ENCODE data around the genes AGPS and PLEKHA3.

DNA sequence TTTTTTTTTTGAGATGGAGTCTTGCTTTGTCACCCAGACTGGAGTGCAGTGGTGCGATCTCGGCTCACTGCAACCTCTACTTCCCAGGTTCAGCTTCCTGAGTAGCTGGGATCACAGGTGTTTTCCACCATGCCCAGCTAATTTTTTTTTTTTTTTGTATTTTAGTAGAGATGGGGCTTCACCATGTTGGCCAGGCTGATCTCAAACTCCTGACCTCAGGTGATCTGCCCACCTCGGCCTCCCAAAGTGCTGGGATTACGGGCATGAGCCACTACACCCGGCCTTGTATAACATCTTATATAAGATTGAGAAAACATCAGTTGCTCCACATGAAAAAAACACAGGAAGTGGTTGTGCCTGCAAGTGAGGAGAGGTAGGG is 45.3 kb upstream of the NFE2L2 start:
- RRBS = no CpG with 5 or more reads among the region's 5 CpGs

- RRBS = 2% methylated on average over 42 of the region's 86 CpGs
Observed at GRCh38 chr2:177392247-177393323, at the start of gene AGPS. TSS of gene AGPS (plus strand) at chr2:177392773.

DNA sequence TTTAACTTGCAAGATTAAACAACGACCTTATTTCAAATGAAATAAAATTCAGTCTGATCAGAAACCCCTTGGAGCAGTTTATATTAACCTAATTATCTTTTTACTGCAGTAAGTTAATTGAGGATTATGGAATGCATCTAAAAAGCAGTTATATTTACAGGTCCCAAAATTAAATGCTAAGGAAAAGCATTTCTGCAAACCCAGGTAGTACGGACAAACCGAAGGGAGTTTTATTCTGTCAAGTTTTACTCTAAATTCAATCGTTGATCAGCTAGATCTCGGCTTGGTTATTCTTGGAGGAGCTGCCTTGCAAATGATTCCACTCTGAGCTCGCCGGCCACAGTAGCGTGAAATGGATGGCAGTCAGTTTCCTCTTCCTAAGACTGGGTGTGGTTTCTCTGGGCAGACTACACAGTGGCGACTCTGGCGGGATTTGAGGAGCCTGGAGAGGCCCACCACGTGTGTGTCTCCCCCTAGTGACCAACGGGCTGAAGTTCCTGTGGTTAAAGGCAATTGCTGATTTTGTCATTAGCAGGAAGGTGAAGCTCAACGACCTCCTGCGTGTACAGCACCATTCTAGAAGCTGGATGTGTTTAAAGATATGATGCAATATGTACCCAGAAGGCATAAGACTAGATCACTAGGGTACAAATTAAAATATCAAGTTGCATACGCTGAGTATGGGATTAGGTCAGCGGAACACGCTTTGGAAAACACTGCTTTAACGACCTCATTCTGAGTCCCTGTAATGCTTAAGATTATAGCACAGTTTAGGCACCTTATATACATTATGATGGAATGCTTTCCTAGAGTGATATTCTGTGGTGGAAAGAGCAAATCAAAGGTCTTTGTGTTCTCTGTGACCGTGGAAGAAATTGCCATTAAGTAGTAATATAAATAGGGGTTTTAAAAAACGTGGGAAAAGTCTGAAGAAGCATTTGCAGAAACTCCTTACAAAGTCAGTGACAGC is 36.3 kb downstream of the PRKRA start:
- RRBS = no CpG with 5 or more reads among the region's 20 CpGs

GRCh38 chr2:178479944-178480945 is at the start of gene PLEKHA3:
TSS of gene PLEKHA3 (plus strand) at chr2:178480457.
- RRBS = 1% methylated on average over 39 of the region's 94 CpGs

DNA sequence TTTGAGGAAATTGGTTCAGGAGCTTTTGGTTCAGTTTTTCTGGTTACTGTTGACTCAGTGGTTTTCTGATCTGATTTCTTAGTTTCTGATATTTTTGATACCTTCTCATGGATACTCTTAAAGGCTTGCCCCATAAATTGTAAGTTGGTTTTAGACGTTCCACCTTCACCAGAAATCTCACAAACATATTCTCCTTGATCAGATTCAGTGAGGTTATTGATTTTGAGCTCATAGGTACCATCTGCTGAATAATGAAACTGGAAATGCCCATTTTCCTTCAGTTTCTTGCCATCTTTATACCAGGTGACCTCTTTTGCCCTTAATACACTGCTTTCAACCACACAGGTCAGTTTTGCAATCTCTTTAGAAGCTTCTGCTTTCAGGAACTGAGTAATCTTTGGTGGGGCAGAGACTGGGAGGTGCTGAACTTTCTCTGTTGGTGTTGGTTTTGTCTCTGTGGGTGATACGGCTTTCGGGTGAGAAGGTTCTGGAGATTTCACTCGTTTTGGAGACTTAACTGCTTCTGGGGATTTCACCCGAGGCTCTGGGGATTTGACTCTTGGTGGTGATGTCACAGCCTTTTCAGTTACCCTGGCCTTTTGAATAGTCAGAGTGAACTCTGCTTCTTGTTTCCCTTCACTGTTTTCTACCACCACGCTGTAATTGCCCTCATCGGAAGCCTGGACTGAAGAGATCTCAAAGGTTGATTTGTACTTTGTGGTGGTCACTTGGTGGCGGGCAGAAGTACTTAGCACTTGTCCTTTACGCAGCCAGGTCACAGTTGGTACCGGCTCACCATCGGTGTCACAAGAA is 50.3 kb downstream of the PLEKHA3 start:
- RRBS = no CpG with 5 or more reads among the region's 11 CpGs

GRCh38 chr2:178563961-178564536 is 83.8 kb downstream of the PLEKHA3 start:
- RRBS = no CpG with 5 or more reads among the region's 7 CpGs

DNA sequence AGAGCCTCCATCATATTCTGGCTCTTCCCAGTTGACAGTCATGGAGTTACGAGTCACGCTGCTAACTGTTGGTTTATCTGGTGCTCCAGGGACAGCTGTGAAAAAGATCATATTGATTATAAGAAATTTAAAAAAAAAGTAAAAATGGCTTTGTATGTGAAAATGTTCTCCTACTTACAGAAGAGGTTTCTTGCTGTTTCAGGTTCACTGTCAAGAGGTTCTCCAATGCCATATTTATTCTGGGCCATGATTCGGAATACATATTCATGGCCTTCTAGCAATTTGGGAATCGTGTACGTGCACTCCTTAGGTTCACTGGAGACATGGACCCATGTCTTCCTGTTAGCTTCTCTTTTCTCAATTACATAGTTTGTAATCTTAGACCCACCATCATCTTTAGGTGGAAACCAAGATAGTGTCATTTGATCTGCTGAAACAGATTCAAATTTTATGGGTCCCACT is 118.7 kb downstream of the PLEKHA3 start:
- RRBS = no CpG with 5 or more reads among the region's 5 CpGs

- RRBS = no CpG with 5 or more reads among the region's 2 CpGs
Observed at GRCh38 chr2:178859301-178859696, 52.1 kb upstream of the TTN start.

GRCh38 chr2:179051286-179051727 is 1.4 kb upstream of the CCDC141 start:
- RRBS = no CpG with 5 or more reads among the region's 6 CpGs

- RRBS = no CpG with 5 or more reads among the region's 4 CpGs
Observed at GRCh38 chr2:179121757-179122247, 71.9 kb upstream of the CCDC141 start.

GRCh38 chr2:179254227-179254890 is 10.3 kb downstream of the SESTD1 start:
- RRBS = no CpG with 5 or more reads among the region's 4 CpGs

DNA sequence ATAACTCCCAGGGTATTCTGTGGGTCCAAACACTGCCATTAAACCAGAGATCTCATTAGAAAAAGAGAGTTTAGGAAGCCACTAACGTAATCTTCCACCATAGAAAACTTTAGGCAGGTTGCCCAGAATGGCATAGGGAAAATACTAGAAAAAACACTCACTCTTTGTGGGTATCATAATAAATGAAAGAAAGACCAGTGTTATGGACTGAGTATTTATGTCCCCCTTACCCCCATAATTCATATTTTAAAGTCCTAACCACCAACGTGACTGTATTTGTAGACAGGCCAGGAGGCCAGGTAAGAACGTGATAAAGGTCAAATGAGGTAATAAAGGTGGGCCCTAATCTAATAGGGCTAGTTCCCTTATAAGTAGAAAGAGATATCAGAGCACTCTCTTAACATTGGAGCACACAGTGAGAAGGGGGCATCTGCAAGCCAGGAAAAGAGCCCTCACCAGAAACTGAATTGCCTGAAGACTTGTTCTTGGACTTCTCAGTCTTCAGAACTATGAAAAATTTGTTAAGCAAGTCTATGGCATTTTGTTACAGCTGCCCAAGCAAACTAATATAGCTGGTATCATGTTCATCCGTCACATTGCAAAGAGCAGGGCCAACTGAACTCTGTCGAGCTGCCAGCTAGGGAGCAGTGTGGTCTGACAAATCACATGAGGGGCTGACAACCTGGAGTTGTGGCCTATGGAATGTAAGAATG is 281.0 kb downstream of the ZNF385B start:
- RRBS = no CpG with 5 or more reads among the region's 5 CpGs

DNA sequence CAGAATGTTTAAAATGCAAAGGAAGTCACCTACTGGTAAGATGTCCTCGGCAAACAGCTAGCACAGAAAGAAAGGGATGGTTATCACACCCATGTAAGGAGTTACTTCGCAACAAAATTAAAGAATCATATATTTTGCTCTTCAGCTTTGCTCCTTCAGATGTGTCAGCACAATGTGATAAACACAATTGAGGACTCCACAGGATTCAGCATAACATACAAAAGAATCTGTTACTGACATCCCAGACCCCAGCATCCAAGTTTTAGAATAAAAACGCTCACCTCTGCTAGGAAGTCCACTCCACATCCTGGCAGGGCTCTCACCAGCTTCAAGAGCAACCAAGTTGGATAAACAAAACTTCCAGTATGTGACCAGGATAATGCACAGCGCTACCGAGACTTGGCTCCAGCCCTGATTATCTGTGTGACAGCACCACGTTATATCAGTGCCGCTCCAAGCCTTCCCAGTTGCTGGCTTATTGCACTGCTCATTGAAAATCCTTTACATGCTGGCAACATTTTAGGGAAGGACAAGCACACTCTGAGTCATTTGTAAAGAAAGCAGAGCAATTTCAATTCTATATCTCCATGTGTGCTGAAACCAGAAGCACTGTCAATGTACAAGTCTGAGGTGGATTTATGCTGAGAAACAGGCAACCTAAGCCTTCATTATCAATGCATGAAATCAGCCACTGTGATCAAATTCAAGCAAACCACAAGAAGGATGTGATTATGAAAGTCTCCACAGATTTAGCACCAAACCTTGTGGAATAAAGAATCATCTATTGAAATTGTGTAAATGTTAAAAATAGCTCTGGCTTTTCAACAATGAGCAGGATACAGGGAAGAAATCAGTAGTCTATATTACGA is 115.7 kb downstream of the ZNF385B start:
- RRBS = no CpG with 5 or more reads among the region's 8 CpGs

- RRBS = no CpG with 5 or more reads among the region's 8 CpGs
Observed at GRCh38 chr2:180005963-180006560, 1.0 kb downstream of the CWC22 start.

GRCh38 chr2:180125350-180125703 is 118.2 kb upstream of the CWC22 start:
- RRBS = no CpG with 5 or more reads among the region's 5 CpGs

- RRBS = no CpG with 5 or more reads among the region's 6 CpGs
Observed at GRCh38 chr2:180125704-180126012, 118.6 kb upstream of the CWC22 start.

GRCh38 chr2:181437630-181437888 is 19.6 kb upstream of the ITGA4 start:
- RRBS = no CpG with 5 or more reads among the region's 1 CpG

DNA sequence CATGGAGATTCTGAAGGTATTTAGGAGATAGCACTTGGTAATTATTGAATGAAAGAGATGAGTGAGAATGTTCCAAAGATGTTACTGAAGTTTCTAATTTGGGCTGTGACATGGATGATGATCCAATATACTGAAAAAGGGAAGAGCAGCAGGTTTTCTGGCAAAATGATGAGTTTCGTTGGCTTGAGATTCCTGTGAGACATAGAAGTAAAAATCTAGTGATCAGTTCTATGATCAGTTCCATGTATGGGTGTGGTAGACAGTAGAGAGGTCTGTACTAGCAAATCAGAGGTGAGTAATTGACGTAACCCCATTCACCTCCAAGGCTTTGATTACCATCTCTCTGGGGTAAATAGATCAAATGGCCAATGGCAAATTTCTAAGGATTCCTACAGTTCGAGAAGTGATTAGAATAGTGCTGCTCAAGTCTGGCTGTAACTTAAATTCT is 6.3 kb downstream of the ITGA4 start:
- RRBS = no CpG with 5 or more reads among the region's 3 CpGs

DNA sequence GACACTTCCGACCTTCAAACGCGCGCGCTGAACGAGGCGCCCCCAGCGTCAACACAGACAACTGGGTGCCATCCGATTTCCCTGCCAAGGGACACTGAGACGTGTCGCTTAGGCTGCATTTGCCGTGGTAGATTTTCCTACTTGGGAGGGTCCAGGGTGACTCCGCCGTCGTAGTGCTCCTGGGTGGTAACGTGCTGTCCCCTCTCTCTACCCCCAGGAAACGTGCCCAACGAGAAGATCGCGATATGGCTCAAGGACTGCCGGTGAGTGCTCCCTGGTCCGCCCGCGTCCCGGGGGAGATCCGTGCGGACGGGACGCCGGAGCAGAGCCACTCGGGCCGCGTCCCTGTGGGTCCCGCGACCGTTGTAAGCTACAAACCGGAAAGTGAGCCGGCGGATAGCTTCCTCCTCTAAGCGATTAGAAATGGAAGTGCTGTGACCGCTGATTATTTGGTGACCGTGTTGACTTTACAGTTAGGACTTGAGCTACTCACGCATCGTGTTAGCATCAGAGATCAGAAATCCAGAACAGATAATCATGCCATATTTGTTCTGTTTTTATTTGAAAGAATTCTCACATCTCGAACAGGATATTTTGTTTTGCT is 970 bp downstream of the ITPRID2 start:
- RRBS = 2% methylated on average over 8 of the region's 45 CpGs